ENCODE data around the genes ZNF274, ZBTB45 and UBE2M.

DNA sequence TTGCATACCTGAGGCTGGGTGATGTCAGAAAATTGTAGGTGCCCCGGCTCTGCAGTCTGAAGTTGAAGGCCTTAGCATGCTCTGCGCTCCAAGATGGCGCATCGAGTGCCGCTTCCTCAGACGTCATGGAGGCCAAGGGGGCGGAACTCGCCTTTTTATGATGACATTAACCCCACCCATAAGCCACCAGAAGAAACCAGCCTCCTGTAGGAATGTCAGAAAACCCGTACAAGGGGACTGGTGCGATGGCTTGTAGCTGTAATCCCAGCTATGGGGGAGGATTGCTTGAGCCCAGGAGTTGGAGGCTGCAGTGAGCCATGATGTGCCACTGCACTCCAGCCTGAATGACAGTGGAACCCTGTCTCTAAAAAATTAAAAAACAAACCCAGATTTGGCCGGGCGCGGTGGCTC, 1.4 kb downstream of the ZNF135 start:
- PRO-cap, result no peak

DNA sequence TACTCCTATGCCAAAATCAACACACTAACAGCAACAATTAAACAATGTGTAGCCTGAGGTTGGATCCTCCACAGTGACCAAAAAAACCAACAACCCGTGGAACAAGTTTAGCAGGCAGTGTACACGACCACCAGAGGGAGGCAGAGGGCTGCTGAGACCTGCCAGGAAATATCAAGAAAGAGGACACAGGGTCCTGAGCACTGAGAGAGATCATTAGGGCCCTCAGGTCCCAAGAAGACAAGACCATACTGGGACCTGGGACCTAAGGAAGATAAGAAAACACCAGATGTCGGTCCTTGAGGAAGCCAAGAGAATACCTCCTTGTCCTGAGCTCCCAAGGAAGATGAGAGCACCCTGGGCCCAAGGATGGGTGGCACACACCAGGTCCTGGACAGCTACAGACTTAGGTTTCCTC, 895 bp upstream of the ZNF274 start:
- PRO-cap, result no peak

GRCh38 chr19:58182505-58183549, at the start of gene ZNF274:
Gene ZNF274 (plus strand): TSS chr19:58183061.
- PRO-cap, result bidirectional peak, plus-strand start at chr19:58183087, minus-strand start at chr19:58182857; bidirectional peak, plus-strand start at chr19:58183424, minus-strand start at chr19:58183309

DNA sequence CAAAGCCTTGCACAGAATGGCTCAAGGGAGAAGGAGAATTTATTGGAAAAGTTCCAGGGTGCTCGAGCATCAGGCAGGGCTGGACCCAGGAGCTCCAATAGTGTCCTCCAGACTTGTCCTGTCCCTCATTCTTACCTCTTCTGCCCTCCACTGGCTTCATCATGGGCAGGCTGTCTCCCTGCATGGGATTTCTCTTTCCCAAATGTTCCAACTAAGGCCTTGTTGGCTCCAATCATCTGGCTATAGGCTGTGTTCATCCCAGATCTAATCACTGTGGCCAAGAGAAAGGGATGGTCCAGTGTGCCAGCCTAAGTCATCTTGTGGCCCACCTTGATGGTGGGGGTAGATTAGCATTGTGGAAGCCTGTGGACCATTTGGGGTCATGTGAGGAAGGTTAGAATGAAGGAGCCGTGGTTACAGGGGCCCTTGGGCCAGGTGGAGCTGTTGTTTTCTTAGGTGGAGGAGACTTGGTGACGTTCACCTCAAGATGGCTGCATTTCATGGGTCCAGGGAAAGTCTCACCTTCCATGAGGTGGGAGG, 19.6 kb upstream of the ZNF544 start:
- PRO-cap, result no peak

GRCh38 chr19:58279108-58280010, 604 bp downstream of the ZNF8 start:
- PRO-cap, result no peak

DNA sequence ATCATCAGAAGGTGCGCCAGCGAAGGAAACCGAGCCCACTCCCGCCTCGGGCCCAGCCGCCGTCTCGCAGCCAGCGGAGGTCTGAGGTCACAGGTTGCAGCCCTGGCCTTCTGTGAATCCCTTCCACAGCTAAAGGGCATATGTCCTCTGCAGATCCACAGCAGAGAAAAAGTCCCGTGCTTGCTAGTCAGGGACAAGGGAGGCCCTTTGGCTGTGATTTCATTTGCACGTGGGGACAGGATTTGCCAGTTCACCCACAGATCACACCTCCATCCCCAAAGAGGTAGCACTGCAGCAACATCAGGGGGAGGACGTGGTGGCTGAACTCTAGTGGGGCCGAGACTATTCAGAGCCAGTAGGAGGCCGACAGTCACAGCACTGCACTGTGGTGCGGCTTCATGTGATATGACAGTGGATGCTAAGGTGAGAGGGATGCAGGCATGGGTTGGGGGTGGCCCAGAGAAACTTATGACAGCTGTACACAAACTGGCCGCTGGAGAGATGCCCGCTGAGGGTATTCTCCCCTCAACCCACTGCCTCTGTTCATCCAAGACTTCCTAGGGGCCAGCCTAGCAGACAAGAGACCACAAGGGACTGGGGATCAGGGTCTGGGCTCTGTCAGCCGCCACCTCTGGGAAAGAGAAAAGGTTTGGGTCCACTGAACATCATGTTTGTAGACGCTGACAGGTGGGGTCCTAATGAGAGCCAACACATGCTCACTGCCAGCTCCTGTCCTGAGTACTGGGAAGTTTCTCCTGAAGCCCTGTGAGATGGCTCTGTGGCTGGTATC, 3.9 kb upstream of the ZNF446 start:
- PRO-cap, result no peak

DNA sequence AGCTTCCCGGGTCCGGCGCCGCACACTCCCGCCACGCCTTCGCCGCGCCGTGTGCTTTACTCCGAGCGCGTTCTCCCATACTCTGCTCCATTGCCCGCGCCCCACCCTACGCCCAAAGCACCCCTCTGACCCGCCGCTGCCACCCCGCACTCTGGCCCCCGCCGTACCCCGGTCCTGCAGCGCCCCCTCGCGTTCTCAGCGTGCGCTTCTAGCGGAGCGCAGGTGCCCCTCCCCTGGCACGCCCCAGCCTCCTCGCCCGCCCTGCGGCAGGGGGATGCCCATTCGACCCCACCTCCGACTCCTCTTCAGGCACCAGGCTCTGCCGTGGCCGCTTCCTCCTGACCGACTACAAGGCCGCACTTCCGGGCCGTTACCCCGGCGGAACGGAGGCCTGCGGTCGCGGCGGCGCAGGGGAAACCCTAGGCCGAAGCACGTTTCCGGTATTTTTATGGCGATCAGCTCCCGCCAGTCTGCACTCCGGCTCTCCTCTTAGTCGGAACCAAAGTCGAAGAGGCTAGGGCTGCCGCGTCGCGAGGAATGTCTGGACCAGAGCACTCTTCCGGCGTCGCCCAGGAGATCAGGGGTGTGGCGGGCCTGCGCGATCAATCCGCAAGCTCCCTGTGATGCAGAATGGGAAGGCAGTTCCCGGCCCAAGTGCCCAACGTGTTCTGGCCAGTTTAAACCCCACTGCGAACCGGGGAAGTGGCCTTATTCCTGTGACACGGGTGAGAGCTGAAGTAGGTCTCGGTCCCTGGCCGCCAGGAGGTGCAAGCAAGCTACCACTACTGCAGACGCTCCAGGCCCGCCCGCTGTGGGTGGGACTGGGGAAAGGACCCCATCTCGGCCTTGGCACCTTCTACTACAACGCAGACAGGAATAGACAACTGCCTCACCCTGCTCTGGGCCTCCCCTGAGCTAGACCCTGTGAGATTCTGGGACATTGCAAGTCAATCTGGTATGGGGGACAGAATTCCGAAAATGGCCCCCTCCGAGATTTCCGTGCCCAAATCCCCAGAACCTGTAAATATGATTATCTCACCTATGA, at the start of gene ZBTB45:
ZBTB45 (minus strand) TSS at position 361 of the 1,045 bp plus-strand sequence.
- PRO-cap, result bidirectional peak, plus-strand start at position 554 of the sequence, minus-strand start at position 348 of the sequence; bidirectional peak, plus-strand start at position 857 of the sequence, minus-strand start at position 773 of the sequence

DNA sequence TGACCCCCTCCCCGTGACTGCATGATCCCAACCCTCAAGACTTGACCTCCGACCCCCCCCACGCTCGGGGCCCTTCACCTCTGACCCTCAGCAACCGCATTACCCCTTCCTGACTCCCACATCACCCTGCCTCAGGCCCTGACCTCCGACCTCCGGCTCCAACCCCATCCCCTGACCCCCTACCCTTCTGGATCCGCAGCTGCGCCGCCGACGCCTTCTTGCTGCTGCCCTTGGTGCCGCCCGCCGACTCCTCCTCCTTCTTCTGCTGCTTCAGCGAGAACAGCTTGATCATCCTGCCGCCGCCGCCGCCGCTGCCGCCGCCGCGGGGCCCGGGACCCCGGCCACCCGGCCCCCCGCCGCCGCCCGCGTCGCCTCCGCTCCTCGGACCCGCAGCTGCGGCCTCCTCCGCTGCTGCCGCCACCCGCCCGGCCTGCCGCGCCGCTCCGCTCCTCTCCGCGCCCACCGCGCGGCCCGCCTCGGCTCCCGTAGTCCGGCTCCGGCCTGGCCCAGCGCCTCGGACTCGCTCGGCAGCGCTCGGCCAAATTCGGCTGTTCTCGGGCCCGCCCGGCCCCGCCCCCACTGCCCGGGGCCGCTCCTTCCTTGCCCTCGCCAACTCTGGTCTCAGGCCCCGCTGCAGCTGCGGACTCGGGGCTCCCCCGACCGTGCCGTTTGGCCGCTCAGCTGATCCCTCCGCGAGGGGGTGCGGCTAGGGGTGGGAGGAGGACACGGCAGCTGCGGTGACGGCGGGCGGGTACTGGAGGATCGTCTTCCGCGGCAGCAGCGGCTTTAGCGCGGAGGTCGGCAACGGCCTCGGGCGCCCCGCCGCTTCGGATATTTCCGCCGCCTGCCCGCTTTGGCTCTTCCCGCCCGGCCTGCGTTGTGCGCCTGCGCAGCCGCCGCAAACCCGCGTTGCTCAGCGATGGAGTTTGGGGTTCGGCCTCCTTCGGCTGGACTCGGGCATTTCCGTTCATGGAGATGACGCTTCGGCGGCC, at the start of gene UBE2M:
UBE2M (minus strand) TSS at position 522 of the 992 bp plus-strand sequence.
- PRO-cap, result bidirectional peak, plus-strand start at position 257 of the sequence, minus-strand start at position 264 of the sequence; bidirectional peak, plus-strand start at position 606 of the sequence, minus-strand start at position 457 of the sequence; bidirectional peak, plus-strand start outside the sequence, minus-strand start at position 829 of the sequence